ENCODE measurements around a stretch of chr9.

- PRO-cap, result no peak
- RAMPAGE, long total RNA, 4 experiments, result start-site peak on the plus strand in 2 of 4 experiments, at chr9:107488558-107488621 at its widest, 25 to 26 reads per replicate
Measured at GRCh38 chr9:107488519-107488665, 1.2 kb downstream of the KLF4 start.

DNA sequence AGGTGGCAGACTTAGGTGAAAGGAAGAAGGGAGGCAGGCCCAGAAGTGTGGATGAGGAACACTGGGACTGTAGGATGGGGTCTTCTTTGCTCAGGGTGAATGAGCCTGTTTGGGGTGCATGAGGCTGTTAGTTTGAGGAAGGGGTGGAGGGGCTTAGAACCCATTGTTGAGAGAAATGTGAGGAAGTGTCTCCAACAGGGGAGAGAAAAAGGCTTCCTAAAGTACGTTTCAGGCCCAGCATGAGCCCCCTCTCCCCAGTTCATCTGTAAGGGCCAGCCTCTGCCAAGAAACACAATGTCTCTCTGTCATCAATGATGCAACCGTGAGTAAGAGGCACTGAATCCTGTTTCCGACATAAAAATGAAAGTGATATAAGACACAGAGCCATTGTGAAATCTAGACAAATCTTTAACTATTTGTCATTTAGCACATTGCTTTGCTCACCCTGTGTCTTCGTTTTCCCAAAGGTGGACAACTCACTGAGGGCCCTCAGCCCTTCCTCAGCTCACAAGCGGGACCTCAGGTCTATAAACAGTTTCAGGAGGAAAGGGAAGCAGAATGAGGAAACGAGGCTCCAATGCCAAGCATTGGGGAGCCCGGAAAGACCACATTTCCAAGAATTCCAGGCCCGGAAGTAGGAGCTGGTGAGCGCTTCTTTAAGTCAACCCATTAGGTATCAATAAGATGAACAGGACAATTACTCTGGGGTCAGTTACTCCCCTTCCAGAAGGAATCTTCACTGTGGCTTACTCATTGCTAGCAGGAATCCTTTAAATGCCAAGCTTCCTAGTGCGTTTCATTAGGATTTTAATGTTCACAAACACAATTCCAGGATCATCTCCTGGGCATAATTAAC is 58.9 kb upstream of the KLF4 start:
- PRO-cap, result no peak
- RAMPAGE, long total RNA, 4 experiments, result no peak in any of the 4 experiments

- PRO-cap, result no peak
- RAMPAGE, long total RNA, 4 experiments, result no peak in any of the 4 experiments
Measured at GRCh38 chr9:107818451-107818902, 328.9 kb upstream of the KLF4 start.

GRCh38 chr9:107976857-107977277 is 487.3 kb upstream of the KLF4 start:
- PRO-cap, result no peak
- RAMPAGE, long total RNA, 4 experiments, result no peak in any of the 4 experiments

- PRO-cap, result no peak
- RAMPAGE, long total RNA, 4 experiments, result no peak in any of the 4 experiments
Measured at GRCh38 chr9:108053350-108054316, 564.1 kb upstream of the KLF4 start.

DNA sequence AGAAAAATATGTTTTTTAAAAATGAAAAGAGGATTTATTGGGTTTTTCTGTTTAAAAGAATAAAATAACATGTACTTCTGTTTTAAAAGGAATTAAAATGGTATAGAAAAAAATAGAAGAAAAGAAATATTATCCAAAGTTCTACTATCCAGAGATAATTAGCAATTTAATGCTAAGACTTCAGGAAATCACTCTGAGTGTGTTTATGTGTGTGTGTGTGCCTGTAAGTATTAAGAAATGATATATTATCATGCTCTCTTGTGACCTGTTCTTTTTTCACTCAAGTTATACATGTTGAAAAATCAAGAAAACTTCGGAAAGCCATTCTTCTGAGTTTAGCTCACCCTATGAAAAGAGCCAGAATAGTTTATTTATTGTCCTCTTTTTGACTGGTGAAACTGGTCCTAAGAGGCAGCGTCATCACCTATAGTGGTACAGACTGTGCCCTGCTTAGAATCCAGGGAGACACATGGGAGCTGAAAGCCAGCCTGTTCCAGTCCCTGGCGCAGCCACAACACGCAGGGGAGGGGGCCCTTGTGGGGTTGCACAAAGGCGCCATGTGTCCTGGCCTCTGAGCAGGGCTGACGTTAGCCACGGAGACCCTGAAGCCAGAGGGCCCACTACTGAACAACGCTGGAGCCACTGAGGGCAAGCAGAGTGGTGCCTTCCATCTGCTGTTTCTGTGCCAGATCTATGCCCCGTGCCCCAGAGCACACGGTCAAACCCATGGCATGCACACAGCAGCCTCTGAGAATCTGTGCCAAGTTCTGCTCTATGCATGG is 147.5 kb downstream of the ACTL7B start:
- PRO-cap, result no peak
- RAMPAGE, long total RNA, 4 experiments, result no peak in any of the 4 experiments

- PRO-cap, result no peak
- RAMPAGE, long total RNA, 4 experiments, result no peak in any of the 4 experiments
Measured at GRCh38 chr9:109253937-109254861, 66.7 kb downstream of the EPB41L4B start.

DNA sequence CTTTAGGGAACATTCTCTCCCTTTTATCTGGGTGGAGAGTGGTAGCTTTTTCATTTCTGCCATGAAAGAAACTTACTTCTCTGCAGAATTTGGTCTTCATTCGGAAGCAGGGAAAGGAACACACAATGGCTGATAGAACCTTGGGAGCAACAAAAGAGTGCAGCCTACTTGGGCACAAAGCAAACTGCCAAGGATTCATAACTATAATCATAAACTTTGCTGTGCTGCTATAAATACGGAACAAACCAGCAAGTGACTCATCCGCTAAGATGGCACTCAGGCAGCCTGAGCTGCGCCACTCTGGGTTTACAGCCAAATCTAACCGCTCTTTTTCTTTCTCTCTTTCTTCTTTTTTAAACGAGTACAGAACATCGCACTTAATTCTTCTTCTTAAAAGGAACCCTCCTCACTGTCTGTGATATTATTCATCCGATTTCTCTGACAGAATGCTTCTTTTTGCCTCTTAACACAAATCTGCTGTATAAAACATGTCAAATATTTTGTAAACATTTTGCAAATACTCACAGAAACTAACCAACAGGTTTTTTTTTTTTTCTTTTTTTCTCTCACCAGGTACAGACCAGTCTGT is 81.0 kb downstream of the PTPN3 start:
- PRO-cap, result no peak
- RAMPAGE, long total RNA, 4 experiments, result no peak in any of the 4 experiments

DNA sequence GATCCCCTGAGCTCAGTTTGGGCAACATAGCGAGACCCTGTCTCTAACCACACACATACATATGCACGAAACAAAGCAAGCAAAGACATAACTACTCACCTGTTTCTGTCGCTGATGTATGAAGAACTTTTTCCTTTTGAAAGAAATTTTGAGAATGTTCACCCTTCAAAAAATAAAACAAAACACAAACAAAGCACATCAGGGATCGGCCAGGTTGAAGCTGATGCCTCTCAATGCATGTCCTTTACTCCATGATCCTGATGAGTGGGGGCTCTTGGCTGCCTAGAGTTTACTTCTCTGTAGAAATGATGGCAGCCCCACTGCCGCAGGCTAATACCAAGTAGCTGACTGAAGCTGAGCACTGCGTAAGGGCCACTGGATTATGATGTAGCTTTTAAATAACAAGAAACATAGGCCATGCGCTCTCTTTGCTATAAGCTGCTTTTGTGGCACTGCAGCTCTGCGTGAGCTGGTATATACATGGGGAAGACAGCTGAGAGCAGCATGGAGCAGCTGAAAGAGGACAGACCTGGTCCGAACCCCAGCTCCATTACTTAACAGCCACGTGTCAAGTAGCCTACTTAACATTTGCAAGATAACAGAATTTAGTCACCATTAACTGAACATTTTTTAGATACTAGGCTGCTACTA is 69.5 kb downstream of the PTPN3 start:
- PRO-cap, result no peak
- RAMPAGE, long total RNA, 4 experiments, result no peak in any of the 4 experiments

- PRO-cap, result no peak
- RAMPAGE, long total RNA, 4 experiments, result no peak in any of the 4 experiments
Measured at GRCh38 chr9:109473079-109473798, 24.9 kb downstream of the PTPN3 start.

DNA sequence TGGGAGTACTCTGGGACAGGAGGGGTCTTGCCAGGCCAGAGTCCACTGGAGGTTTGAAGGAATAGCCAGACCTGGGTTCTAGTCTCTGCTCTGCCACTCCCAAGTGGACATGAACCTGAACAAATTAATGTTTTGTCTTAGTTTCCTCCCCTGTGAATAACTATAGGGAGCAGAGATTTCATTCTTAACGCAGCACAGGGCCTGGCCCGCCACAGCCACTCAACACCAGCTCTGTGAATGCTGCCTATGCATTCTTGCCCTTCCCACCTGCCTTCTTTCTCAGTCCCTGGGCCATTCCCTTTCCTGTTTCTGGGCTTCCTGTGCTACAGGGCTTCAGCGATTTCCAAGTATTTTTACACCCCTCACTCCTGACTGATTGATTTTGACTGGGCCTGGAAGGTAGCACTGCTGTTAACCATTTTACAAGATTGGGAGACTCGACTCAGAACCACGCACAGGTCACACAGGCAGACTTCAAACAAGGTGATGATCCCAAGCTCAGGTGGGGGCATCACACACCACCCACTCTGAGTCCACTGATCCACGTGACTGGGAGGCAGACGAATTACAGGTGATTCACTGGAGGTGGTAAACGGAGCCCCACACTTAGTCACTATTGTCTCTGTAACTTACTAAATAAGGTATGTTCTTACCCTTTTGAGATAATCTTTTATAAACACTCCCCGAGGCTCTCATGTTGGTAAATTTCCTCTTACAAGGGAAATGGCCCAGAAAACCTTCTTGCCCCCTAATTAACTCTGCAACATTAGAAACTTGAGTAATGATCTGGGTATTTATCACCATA is 21.3 kb downstream of the PTPN3 start:
- PRO-cap, result no peak
- RAMPAGE, long total RNA, 4 experiments, result no peak in any of the 4 experiments

DNA sequence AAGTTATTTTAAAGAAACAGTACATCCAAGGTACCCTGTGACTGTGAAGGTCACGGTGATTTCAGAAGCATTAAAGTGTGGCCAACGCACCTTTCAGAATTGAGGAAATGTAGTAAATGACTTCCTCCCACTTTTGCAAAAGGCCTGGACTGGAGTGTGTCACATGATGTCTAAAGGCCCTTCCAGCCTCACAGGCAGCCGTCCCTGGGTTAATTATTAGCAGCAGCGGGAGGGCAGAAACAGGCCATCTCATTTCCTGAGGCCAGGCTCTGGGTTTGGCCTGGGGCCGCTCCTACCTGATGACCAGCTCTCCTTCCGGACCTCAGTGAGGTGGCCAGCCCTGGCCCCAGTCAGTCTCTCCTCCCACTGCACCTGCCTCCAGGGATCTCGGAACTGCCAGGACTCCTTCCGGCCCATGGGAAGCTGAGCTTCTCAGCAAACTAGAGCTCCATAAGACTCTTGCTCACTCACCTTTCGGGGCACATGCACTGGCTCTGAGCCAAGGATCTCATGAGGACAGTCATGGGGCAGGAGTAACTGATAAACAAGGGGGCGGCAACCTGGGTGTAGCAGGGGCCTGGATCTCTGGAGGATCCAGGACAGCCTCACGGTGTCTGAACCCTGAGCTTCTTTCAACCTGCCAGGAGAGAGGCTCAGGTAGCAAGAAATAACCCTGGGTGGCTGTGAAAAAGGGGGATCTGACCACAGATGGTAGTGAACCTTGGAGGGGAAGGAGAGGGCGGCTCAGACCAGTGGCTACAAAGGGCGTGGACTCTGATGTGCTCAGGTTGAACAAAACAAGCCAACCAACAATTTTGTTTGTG is 20.5 kb downstream of the PTPN3 start:
- PRO-cap, result no peak
- RAMPAGE, long total RNA, 4 experiments, result no peak in any of the 4 experiments

DNA sequence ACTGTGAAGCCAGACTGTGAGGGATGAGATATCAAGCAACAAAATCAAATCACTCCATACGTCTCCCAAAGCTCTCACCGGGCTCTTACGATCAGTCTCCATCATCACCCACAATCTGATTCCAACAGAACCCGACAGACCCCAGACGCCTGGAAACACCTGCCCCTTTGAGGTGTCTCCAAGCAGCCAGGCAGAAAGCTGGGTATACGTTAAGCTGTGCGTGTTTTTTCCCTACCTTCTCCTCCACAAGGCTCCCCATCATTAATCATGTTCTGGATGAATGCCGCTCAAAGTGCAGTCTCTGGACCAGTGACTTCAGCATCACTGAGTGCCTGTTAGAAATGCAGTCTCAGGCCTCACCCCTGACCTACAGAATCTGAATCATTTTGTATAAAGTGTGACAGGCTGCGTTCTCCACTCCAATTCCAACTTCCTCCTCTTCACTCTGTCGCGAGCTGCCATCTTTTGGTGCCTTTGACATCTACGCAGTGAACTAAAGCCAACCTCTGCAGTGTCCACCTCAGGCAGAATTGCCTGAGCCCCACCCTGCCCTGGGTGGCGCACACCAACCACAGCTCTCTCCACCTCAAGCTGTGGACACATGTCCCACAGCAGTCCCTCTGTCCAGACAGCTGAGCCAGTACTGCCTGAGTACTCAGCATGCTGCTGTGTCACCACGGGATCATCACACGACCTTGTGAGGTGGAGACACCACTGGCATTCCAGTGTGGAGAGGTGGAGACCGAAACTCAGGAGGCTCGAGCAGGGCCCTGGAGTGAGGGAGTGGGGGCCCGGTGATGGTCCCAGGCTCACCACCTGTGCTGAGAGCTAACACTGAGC is 14.3 kb downstream of the PTPN3 start:
- PRO-cap, result no peak
- RAMPAGE, long total RNA, 4 experiments, result no peak in any of the 4 experiments

DNA sequence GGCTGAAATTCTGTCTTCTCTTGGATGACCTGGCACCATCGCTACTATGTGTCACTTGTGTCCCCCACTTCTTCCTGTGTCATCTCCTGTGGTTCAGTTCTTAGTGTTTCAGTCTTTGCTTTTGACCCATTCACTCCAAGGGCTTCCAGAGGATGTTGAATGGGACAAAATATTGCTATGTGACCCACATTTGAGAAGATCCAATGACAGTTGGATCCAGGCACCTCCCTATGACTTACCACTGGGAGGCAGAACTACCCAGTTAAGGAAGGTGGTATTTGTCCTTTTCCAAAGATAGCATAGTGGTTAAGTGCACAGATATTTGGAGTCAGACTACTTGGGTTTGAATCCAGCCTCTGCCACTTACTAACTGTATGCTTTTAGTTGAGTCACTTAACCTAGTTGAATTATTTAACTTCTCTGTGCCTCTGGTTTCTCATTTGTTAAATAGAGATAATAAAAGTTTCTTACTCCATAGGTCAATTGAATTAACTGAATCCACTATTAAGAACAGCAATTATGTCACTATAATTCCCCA is 74.5 kb upstream of the PALM2AKAP2 start:
- PRO-cap, result no peak
- RAMPAGE, long total RNA, 4 experiments, result no peak in any of the 4 experiments

DNA sequence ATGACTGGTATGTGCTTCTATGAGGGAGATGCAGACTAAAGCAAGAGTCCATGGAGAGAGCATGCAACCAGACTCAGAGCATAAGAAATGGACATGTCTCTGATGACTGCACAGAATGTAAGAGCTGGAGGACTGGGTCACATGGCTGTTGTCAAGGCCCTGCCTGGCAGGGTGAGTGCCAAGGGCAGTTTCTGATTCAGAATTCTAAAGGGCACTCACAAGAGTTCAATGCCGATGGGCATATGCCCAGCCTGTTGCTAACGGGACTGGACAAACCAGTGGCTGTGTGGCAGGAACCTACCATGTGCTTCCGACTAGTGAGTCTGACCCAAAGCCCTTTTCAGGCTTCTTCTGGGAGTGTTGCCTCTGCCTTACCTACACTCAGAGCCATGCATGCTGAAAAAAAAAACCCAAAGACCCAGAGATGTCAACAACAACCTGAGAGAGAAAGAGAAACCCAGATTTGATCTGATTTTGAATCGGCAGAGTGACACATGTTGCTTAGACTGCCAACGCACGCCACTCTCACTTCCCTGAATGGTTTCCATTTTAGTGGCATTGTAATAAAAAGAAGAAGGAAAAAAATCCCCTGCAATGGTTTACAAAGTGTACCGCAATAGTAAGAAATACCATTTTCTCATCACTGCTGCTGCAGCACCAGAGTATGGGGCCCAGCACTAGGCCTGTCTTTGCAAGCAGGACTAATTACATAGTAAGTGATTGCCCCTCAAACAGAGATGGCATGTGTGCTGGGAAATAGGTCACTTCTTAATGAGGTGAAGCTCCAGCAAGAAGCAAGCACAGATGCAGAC is 194.3 kb downstream of the PALM2AKAP2 start:
- PRO-cap, result no peak
- RAMPAGE, long total RNA, 4 experiments, result no peak in any of the 4 experiments

GRCh38 chr9:109997574-109998047 is 210.3 kb downstream of the C9orf152 start:
- PRO-cap, result no peak
- RAMPAGE, long total RNA, 4 experiments, result no peak in any of the 4 experiments

GRCh38 chr9:110050147-110050513 is 157.8 kb downstream of the C9orf152 start:
- PRO-cap, result no peak
- RAMPAGE, long total RNA, 4 experiments, result no peak in any of the 4 experiments

DNA sequence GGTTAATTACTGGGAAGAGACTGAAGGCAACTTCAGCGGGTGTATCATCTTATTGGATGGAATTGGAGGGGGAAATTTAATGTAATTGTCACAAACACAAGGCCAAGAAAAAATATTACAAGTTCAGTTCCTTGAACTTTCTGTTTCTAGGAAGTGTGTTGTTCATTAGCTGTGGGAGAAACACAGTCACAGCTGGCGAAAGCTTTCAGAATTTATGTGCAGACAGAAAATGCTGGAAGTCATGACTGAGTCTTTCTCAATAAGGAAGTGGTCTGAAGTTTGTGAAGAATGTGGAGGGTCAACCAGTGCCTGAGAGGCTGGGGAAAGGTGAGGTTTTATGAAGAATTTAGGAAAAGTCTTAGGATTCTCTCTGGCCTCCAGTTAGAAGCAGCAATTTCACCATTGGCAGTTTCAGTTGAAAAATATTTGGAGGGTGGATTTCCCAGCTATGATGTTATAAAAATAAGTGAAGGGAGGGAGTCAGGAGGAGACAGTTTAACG is 15.0 kb downstream of the C9orf152 start:
- PRO-cap, result no peak
- RAMPAGE, long total RNA, 4 experiments, result no peak in any of the 4 experiments

DNA sequence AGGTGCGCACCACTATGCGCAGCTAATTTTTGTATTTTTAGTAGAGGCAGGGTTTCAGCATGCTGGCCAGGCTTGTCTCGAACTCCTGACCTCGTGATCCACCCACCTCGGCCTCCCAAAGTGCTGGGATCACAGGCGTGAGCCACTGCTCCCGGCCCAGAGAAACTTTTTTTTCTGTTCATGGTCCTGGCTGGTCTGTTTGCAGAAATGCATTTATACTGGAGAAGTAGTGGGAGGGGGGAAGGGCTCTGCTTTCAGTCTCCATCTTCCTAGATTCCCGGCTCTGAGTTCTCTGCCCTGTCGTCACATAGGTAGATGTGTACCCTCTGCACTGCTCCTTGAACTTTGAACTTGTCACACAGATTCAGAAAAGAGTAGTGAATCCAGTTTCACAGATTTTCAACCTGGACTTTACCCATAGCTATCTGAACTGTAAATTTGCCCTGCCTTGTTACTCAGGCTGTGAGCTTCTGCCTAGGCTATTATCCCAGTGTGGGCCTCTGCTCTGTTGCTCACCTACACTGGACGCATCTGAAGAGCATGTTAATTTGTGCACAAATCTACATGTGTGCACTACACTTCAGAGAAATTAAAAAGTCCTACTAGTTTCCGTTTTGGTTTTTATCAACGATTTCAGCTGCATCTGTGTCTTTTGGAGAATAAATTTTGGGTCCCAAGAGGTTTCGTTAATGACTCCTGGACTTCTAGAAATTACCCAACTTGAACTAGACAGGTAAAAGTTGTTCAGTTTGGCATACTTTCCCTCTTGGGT is 12.8 kb upstream of the C9orf152 start:
- PRO-cap, result no peak
- RAMPAGE, long total RNA, 4 experiments, result no peak in any of the 4 experiments

GRCh38 chr9:110440143-110440796 is 102.6 kb upstream of the TXNDC8 start:
- PRO-cap, result no peak
- RAMPAGE, long total RNA, 4 experiments, result no peak in any of the 4 experiments

All from omental fat pad (tissue), 4 donors.